Ishikawa (cell line): ENCODE data around the gene ZNF479.

DNA sequence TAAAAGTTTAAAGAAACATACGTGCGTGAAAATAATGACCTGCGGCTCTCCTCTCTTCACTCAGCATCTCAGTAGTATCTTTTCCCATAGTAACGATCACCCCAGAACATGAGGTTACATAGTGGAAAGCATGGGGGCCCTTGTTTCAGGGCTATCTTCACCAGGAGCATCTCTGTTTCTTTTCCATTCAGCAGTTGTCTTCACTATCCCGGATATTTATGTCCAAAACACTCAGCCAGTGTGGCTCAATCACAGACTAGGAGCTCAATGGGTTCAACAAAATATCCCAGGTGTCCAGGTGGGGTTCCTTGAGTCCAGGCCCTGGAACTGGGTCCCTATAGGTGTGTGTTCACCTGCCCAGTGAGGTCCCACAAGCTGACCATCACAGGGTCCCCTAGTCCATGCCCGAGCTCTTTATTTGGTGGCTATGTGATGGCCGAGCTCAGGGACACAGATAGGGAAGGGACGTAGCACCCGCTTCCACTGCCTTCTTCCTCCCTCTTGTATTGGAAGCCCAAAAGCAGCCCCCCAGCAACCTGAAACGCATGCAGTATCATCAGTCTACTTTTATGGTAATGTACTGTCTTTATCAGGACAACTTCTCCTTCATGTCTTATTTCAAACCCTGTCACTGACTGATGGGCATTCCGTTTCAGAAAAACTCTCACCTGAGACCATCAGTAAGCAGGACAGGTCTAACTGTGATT is 78.9 kb upstream of the DDC start:
- RRBS = no CpG with 5 or more reads among the region's 11 CpGs

DNA sequence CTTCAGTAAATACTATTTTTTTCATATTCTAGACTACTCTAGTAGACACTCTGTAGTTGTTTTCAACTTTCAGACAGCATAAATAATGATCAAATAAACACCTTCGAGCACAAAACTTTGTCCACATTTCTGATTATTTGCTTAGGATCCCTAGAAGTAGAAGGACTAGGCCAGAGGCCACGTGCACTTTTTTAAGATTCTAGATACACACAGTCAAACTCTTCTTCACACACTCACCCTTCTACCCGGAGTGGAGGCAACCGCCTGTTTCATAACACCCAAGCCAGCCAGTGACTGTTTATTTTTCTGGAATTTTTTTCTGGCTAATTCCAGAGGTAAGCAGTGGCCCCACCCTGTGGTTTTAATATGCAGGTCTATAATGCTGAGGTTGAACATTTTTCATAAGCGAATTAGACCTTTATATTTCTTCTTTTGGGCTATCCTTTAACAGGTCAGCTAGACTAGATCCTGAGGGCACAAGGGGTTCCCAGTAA is 76.4 kb downstream of the GRB10 start:
- RRBS = no CpG with 5 or more reads among the region's 5 CpGs

- RRBS = no CpG with 5 or more reads among the region's 7 CpGs
These were observed 52.0 kb downstream of the GRB10 start for GRCh38 chr7:50730586-50731210.

- RRBS = no CpG with 5 or more reads among the region's 9 CpGs
These were observed 56.4 kb upstream of the GRB10 start for GRCh38 chr7:50839010-50839616.

DNA sequence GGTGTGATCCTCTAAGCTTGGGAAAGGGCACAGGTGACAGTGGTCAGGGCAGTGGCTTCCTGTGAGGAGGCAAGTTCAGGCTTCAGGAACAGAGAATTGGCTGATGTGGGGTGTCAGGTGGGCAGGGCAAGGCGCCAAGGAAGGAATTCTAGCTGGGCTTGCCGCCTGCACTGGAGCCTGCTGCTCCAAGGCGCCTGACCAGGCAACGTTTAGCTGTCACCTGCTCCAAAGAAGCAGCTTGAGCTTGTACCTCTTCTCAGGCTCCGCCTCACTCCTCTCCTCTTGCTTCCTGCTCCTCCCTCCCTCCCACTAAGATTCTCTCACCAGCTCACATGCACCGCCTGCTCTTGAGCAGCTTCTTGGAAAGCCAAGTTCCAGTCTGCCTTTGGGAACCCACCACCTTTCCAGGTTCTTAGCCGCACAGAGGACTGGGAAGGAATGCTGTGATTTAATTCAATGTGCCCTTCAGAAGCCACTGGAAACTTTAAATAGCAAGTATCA is 187.4 kb upstream of the GRB10 start:
- RRBS = no CpG with 5 or more reads among the region's 7 CpGs

DNA sequence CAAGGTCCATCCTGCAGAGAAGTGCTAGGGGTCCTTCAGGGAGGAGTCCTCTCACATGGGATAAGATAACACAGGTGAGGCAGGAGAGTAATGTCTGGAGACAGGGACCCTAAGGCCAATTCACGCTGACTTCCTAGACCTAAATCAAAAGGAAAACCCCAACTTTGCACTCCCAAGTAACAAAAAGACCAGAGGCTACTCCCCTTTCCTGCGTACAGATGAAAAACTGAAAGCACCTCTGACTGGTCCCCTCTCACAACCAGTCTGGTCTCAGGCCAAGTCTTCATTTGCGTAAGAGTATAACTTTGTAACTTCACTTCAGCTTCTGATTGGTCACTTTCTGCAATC is 74.8 kb downstream of the COBL start:
- RRBS = no CpG with 5 or more reads among the region's 3 CpGs

DNA sequence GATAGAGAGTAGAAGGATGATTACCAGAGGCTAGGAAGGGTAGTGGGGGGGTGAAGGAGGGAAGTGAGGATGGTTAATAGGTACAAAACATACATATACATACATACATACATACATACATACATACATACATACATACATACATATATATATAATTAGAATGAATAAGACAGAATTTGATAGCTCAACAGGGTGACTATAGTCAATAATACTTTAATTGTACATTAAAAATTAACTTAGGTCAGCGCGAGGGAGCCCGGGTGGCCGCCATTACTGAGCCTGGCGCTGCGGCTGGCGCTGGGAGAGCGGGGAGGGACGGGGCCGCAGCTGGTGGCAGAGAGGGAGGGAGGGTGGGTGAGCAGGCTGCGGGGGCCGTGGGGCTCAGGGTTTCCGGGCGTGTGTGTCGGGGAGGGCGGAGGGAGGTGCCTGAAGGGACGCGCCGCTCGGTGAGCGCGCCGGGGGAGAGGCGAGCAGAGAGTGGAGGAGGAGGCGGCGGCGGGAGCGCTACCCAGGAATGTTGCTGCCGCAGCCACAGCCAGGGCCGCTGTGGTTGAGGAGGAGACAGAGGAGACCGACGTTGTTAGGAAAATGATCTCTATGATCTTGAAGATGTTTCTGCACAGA is 85.8 kb upstream of the EGFR start:
- RRBS = 1% methylated on average over 13 of the region's 32 CpGs

DNA sequence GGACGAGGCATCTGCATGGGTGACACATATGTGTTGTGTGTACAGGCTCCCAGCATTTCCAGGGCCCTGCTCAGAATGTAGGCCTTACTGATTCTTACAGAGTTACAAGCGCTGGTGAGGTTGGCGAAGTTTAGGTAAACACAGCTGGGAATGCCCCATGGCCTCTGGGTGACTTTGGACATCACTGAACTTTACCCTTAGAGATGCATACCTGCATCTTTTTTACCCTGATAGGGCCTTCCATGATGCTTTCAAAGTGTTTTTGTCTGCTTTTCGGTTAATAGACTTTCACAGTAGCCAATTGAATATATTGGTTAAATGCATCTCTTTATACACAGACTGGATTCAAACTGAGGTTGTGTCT is 29.4 kb downstream of the EGFR start:
- RRBS = no CpG with 5 or more reads among the region's 4 CpGs

DNA sequence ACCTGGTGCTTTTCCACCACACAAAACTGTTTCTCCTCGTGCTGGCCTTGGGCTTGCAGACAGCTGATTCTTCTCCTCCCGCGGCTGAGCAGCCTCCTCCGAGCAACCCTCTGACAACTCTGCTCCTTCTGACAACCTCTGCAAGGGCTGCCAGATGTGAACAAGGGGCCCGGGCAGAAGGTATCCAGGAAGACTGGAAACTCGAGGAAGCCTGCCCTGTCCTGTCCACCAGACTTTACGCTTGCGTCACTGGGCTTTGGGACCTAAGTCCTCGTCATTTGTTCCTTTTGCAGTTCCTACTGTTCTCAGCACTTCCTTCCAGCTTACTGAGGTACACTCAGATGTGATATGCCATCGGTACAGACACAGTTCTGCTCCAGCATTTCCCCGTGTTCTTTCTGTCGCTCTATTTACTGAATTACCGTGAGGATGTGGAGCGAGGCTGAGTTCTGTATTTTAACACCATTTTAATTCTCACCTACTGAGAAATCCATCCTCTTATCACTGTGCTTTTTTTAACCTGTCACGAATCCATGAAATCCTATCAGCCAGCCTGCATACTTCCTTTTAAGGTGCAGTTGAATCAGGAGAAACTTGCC is 82.3 kb downstream of the EGFR start:
- RRBS = no CpG with 5 or more reads among the region's 15 CpGs

GRCh38 chr7:55128888-55129457 is 110.2 kb downstream of the EGFR start:
- RRBS = no CpG with 5 or more reads among the region's 5 CpGs

DNA sequence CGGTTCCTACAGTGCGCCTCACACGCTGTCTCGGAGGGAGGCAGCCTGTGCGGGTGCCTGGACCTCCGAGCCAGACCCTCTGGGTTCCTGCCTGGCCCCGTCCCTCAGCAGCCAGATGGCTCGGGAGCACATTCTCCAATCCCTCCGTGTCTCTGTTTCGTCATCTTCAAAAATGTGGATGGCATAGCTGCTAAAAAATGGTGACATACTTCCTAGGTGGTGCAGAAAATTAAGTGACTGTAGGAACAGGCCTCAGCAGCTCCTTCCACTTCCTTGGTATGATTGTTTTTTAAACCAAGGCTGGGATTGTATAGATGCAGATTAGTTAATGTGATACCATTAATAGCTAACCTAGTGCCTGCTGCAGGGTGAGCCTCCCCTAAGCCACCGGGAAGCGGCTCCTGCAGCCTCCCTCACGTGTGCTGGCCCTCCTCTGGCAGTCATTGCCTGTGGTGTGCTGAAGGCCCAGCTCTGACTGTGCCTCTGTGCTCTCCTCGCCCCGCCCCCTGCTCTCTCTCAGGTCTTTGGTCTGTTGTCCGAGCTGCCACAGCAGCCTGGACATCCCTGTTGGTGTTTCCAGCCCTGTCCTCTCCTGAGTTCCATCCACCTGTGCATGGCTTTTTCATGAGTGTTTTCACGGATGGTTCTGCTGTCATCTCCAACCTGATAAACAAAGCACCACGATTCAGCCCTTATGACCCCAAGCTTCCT is 126.0 kb downstream of the EGFR start:
- RRBS = no CpG with 5 or more reads among the region's 18 CpGs

DNA sequence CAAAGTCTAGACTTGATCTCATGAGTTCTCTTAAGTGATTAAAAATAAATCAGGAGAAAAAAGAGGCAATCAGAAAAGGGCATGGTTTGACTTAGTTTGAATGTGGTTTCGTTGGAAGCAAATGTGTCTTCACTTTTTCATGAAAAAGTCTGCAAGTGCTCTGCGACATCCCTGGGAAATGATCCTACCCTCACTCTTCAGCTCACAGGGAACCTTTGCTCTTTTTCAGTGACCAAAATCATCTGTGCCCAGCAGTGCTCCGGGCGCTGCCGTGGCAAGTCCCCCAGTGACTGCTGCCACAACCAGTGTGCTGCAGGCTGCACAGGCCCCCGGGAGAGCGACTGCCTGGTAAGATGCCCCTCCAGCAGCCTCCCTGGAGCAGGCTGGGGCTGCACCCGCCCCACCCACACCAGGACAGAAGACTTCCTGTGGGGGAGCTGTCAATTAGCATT is 133.5 kb downstream of the EGFR start:
- RRBS = 96% methylated on average over 4 of the region's 8 CpGs

DNA sequence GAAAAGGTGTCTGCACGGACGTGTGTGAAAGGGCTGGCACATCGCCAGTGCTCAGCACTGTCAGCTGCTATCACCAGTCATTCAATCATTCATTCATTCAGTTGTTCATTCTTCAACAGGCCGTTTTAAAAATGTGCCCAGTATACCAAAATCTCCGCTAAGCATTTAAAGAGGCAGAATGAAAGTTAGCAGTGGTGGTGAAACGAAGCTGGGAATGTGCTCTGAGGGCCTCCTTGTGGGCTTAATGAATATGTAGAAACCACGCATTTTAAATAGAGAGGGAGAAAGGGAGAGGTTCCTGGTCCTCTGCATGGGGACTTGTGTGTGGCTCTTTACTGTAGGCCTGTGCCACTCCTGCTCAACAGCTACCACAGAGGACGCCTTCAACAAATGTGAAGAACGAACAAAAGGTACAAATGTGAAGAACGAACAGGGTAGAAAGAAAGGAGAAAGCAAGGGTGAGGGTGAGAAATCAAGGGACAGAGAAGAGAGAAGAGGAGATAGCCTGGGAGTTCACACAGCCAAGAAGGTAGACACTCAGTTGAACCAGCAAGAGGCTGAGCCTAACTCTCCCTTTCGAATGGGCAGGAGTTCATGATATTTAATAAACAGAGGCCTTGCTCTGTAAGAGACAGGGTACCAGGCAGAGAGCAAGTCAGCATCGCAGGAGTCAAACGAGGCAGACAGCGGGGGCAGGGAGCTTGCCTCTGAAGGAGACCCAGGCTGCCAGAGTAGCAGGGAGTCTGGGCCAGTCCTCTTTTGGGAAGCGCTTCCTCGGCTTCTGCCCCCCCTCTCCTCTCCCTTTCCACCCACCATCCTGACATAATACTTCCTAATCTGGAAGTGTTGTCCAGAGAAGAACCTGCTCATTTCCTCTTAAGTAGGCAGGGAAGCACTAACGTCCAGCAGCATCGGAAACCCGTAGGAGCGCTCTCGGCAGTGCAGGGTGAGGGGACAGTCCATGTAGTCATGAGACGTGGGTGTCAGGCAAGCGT is 170.8 kb downstream of the EGFR start:
- RRBS = no CpG with 5 or more reads among the region's 23 CpGs

DNA sequence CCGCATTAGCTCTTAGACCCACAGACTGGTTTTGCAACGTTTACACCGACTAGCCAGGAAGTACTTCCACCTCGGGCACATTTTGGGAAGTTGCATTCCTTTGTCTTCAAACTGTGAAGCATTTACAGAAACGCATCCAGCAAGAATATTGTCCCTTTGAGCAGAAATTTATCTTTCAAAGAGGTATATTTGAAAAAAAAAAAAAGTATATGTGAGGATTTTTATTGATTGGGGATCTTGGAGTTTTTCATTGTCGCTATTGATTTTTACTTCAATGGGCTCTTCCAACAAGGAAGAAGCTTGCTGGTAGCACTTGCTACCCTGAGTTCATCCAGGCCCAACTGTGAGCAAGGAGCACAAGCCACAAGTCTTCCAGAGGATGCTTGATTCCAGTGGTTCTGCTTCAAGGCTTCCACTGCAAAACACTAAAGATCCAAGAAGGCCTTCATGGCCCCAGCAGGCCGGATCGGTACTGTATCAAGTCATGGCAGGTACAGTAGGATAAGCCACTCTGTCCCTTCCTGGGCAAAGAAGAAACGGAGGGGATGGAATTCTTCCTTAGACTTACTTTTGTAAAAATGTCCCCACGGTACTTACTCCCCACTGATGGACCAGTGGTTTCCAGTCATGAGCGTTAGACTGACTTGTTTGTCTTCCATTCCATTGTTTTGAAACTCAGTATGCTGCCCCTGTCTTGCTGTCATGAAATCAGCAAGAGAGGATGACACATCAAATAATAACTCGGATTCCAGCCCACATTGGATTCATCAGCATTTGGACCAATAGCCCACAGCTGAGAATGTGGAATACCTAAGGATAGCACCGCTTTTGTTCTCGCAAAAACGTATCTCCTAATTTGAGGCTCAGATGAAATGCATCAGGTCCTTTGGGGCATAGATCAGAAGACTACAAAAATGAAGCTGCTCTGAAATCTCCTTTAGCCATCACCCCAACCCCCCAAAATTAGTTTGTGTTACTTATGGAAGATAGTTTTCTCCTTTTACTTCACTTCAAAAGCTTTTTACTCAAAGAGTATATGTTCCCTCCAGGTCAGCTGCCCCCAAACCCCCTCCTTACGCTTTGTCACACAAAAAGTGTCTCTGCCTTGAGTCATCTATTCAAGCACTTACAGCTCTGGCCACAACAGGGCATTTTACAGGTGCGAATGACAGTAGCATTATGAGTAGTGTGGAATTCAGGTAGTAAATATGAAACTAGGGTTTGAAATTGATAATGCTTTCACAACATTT is 159.0 kb upstream of the LANCL2 start:
- RRBS = no CpG with 5 or more reads among the region's 17 CpGs

GRCh38 chr7:55366759-55367319 is 1.7 kb downstream of the LANCL2 start:
- RRBS = no CpG with 5 or more reads among the region's 11 CpGs

GRCh38 chr7:55464645-55465531 is 99.8 kb downstream of the LANCL2 start:
- RRBS = no CpG with 5 or more reads among the region's 9 CpGs

- RRBS = no CpG with 5 or more reads among the region's 18 CpGs
These were observed 47.5 kb downstream of the VOPP1 start for GRCh38 chr7:55524773-55525306.

GRCh38 chr7:55546735-55547300 is 25.5 kb downstream of the VOPP1 start:
- RRBS = no CpG with 5 or more reads among the region's 8 CpGs

DNA sequence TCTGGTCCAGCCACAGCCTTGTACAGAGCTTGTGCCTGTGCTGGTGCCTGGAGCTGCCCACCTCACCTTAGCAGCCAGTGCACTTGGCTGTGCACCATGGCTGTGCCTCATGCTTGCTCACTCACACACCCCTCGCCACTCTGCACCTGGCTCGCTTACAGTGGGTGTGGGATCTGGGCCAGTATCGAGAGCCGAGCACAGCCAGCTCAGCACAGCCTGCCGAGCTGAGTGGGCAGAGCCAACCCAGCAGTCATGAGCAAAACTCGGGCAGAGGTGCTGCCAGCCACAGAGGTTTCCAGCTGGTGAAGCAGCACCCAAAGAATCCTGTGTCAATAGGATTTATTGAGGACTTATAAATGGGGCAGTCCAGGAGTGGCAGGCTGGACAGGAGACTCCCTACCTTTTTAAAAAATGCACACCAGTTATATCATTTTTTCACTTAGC is 140.0 kb upstream of the NUPR2 start:
- RRBS = no CpG with 5 or more reads among the region's 6 CpGs

GRCh38 chr7:57132377-57132665 is at the start of gene ZNF479:
TSS of gene ZNF479 (minus strand) at chr7:57132436.
- RRBS = no CpG with 5 or more reads among the region's 6 CpGs